HEK293 (cell line): ENCODE data around the gene PLA2G4A.

- PRO-cap = no peak
- RRBS, 2 experiments = no CpG with 5 or more reads among the region's 15 CpGs
Measured at GRCh38 chr1:184191126-184191795, 139.7 kb downstream of the TSEN15 start.

DNA sequence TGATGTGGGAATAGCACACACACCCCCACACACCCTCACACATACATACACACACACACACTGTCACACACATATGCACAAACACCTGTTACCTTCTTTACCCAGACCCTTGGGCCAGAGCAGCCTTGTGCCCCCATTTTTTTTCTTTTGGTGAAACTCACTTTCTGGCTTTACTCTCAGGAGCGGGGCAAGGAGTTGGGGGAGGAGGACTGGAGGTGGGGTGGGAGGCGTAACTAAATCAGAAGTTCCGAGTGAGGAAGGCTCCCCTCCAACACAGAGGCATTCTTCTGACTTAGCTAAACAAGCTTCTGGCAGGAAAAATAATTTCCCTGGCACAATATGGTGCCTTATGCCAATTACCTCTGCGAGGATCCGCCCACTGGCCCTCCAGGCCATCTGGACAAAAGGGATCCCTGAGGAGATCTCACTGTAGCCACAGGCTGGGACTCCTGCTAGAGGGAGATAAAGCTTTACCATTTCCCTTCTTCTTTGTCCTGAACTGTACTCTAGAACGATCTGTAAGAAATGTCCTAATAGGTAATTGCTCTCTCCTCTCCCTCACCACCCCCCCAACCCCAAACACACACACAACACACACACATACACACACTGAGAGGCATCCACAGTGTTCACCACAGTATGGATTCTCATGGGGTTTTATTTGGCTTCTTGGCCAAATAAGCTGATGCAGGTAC, 168.8 kb downstream of the C1orf21 start:
- PRO-cap = no peak
- RRBS, 2 experiments = no CpG with 5 or more reads among the region's 6 CpGs

DNA sequence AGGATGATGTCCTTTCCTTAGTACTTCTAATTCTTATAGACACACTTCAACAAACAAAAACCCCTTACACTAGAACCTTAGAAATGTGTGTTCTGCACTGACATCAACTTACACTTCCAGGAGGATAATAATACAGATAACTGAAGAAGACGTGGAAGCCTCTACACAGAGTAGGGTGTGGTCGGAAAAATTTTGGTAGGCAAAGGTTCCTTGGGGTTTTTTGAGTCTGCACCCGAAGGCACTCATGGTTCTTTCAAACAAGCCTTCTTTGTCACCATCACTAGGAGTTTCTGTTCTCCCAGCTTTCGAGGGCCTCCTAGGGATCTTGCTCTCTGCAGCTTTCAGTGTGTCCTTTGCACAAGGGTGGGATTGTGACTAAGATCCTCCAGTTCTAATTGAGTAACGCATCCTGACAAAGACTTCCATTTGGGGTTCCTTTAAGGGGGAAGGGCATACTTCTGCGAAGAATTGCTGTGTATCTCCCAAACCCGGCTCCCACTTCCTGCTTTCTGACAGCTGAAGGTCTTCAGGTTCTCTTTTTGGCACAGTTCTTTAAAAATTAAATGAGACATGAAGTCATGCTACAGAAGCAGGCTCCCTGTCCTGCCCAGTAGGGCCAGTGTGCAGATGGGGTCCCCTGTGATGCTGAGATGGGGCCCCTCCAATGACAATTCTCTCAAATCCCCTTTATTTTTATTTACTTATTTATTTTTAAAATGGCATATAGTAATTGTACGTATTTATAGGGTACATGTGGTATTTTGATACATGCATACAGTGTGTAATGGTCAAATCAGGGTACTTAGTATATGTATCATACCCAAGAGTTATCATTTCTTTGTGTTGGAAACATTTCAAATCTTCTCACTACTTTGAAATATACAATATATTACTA, 139.3 kb downstream of the EDEM3 start:
- PRO-cap = no peak
- RRBS, 2 experiments = no CpG with 5 or more reads among the region's 8 CpGs

- PRO-cap = no peak
- RRBS, 2 experiments = no CpG with 5 or more reads among the region's 10 CpGs
Measured at GRCh38 chr1:184626503-184627394, 127.9 kb downstream of the EDEM3 start.

DNA sequence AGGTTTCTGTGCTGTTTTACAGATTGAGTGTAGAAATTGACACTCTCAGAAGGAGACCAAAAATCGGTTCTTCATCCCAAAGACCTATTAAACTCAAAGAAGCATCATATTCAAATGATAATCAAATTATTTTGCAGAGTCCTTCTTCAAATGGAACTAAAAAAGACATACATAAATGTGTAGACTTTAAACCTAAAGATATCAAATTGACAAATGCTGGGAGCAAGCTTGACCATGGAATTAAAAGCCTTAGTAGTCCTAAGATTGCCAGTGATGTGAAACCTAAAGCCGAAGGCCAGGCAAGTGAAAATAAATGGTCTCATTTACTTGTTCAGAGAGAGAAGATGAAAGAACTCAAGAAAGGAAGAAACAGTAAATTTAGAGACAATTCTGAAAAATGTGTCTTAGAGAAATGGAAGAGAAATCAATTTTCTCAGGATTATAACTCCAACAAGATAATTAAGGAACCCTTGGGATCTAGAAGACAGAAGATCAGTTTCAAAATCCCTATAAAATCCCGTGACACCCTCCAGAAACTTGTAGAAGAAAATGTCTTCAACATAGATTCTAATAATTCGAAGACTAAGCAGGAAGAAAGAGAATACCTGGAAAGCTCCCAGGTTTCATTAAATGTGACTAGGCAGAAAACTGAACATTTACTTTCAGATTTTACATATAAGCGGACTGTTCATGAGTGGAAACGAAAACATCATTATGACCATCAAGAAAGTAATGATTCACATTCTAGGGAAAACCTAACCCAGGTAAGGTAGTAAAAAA, 17.6 kb downstream of the SWT1 start:
- PRO-cap = no peak
- RRBS, 2 experiments = no CpG with 5 or more reads among the region's 6 CpGs

DNA sequence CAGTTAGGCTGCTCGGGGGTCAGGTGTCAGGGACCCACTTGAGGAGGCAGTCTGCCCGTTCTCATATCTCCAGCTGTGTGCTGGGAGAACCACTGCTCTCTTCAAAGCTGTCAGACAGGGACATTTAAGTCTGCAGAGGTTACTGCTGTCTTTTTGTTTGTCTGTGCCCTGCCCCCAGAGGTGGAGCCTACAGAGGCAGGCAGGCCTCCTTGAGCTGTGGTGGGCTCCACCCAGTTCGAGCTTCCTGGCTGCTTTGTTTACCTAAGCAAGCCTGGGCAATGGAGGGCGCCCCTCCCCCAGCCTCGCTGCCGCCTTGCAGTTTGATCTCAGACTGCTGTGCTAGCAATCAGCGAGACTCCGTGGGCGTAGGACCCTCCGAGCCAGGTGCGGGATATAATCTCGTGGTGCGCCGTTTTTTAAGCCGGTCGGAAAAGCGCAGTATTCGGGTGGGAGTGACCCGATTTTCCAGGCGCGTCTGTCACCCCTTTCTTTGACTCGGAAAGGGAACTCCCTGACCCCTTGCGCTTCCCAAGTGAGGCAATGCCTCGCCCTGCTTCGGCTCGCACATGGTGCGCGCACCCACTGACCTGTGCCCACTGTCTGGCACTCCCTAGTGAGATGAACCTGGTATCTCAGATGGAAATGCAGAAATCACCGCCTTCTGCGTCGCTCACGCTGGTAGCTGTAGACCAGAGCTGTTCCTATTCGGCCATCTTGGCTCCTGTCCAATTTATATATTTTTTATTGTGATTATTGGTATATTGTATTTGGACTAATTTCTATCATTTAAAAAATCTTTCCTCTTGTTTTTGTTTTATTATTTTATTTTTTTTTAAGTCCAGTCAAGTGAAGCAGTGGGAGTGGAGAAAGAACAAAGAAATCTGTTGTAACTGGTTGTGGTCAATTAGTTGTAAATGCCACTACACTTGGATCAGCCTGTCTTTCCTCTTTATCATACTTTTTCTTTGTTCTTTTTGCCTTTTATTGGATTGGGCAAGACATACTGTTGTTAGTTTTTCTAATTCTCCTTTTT, 59.6 kb downstream of the IVNS1ABP start:
- PRO-cap = unidirectional peak, plus-strand start at position 441 of the sequence; bidirectional peak, plus-strand start at position 553 of the sequence, minus-strand start at position 477 of the sequence; bidirectional peak, plus-strand start at position 907 of the sequence, minus-strand start at position 736 of the sequence
- RRBS, 2 experiments = no CpG with 5 or more reads among the region's 33 CpGs

- PRO-cap = no peak
- RRBS, 2 experiments = no CpG with 5 or more reads among the region's 1 CpG
Measured at GRCh38 chr1:185303147-185303772, 13.8 kb downstream of the IVNS1ABP start.

GRCh38 chr1:185412500-185413232, 95.6 kb upstream of the IVNS1ABP start:
- PRO-cap = no peak
- RRBS, 2 experiments = no CpG with 5 or more reads among the region's 7 CpGs

DNA sequence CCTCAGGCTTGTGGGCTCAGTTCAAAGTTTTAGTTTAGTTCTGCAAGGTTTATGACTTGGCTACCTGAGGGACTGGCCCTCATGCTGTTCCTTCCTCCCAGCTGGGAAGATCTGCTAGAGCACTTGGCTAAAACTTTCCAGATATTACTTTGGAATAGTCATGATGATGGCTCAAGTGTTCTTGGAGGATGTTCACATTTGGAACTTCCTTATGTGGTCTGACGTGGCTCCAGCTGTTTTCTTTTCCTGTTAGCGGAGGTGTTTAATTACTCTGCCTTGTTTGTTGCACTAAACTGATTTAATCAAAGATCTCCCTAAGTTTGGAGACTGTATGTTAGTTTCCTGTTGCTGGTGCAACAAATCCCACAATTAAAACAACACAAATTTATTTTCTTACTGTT, 110.3 kb upstream of the IVNS1ABP start:
- PRO-cap = no peak
- RRBS, 2 experiments = no CpG with 5 or more reads among the region's 2 CpGs

DNA sequence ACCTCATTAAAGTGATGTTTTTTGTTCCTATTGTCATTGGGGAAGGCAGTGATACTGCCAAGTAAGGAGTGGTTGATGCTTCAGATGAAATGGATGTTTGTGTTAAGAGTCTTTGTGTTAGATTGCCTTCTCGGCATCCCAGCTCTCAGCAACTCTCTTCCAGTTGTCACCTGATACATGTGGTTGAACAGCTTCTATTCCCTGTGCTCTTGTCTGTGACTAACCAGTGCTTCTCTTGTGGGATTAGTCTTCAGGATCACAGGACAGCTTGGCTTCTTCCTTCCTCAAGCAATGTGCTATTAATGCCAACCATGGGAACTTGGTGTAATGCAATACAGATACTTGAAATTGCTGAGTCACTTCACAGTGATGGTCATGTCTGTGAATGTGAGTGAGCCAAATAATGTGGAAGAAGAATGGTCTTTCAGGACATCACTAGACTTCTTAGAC, 167.0 kb upstream of the IVNS1ABP start:
- PRO-cap = no peak
- RRBS, 2 experiments = no CpG with 5 or more reads among the region's 1 CpG

DNA sequence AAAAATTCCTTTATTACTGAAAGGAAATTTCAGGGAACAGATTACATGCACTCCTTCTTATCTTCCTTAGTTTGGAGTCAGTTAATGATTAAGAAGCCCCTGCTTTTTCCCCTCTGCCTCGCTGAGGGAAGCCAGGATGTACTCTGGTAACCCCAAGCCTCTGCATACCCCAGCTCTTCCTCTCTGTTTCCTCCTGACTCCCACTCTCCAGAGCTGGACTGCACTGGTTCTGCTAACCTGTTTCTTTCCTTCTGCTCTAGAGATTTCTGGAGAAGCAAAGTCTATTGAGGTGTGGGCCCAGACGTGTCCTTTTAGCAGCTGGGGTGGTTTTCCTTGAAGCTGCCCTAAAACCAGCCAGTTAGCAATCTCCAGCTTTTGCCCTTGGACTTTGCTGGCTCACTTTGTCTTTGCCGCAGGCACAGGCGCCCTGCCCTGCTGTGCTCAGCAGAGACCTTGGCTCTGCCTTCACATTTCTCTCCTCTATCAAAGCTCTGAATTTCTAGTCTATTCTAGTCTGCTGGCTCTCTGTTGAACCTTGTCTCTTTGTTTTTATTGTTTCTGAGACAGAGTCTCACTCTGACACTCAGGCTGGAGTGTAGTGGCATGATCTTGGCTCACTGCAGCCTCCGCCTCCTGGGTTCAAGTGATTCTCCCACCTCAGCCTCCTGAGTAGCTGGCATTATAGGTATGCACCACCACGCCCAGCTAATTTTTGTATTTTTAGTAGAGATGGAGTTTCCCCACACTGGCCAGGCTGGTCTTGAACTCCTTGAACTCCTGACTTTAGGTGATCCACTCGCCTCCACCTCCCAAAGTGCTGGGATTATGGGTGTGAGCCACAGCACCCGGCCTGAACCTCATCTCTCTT, 171.9 kb upstream of the IVNS1ABP start:
- PRO-cap = no peak
- RRBS, 2 experiments = no CpG with 5 or more reads among the region's 8 CpGs

DNA sequence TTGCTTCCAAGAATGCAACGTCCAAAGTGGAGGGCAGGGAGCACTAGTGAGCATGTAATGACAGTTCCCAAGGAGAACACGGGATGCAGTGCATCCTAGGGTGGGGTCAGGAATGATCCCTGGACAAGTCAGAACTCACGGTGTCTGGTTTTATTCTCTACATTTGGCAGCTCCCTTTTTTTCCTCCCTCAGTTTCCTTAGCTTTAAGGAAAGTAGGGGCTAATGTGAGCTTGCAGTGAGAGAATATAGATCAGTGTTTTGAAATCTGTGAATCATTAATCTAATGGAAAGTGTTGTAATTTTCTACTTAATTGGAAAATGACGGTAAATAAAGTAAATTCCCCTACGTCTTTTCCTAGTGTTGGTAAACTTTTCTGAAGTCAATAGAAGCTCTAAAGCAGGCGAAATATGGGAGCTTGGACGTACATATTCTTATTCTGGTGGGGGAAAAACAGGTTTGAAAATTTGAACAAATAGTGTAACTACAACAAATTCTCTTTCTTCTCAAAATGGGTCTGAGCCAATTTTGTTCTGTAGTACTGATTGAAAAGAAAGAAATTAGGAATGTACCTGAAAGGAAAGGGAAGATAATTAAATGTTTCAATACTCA, 14.9 kb upstream of the HMCN1 start:
- PRO-cap = no peak
- RRBS, 2 experiments = no CpG with 5 or more reads among the region's 7 CpGs

DNA sequence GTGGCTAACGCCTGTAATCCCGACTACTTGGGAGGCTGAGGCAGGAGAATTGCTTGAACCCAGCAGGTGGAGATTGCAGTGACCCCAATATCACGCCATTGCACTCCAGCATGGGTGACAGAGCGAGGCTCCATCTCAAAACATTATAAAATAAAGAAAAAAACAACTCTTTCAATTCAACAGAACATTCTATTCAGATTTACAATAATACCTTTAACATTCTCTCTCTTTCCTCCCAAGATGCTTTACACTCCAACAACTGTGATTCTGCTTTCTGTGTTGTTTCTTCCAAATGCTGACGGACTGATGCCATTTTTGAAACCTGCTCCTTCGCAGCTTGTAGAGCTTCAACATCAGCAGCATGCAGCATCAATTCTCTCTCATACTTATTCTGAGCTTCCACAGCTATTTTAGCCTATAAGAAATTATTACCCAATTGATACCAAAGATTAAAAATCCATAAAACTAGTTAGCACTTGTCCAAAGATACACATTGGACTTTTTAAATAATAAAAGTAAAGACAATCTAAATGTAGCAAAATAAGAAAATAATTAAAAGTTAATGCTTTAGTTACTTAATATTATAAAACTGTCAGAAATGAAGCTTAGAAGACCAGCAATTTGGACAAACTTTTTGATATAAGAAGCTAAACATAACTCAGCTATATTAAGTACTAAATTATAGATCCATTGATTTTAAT, 30.7 kb downstream of the TPR start:
- PRO-cap = no peak
- RRBS, 2 experiments = no CpG with 5 or more reads among the region's 6 CpGs

GRCh38 chr1:186828638-186829170, at the start of gene PLA2G4A:
Gene PLA2G4A, plus strand, starts transcription at chr1:186828949.
- PRO-cap = unidirectional peak, plus-strand start at chr1:186828990
- RRBS, 2 experiments = no CpG with 5 or more reads among the region's 9 CpGs

GRCh38 chr1:190474261-190475014, 3.2 kb downstream of the BRINP3 start:
- PRO-cap = no peak
- RRBS, 2 experiments = 0% methylated on average over 2 of the region's 13 CpGs; no CpG with 5 or more reads in 1 of the 2 experiments

- PRO-cap = no peak
- RRBS, 2 experiments = no CpG with 5 or more reads among the region's 1 CpG
Measured at GRCh38 chr1:191823691-191824237, 334.5 kb upstream of the RGS18 start.

DNA sequence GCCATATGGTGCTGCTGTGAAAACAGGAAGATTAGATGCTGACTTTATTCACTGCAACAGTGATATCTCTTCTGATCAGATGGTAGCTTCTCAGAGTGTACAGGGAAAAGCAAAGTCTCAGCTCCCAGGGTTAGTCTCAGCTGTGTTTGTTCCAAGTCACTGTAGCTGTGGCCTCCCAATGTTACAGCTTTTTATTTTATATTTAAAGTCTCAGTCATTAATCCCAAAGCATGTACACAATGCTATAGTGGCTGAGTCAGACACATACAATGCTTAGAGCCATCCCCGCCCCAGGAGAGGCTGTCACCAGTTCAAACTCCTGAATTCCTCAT, 42.7 kb upstream of the RGS2 start:
- PRO-cap = no peak
- RRBS, 2 experiments = no CpG with 5 or more reads among the region's 1 CpG

DNA sequence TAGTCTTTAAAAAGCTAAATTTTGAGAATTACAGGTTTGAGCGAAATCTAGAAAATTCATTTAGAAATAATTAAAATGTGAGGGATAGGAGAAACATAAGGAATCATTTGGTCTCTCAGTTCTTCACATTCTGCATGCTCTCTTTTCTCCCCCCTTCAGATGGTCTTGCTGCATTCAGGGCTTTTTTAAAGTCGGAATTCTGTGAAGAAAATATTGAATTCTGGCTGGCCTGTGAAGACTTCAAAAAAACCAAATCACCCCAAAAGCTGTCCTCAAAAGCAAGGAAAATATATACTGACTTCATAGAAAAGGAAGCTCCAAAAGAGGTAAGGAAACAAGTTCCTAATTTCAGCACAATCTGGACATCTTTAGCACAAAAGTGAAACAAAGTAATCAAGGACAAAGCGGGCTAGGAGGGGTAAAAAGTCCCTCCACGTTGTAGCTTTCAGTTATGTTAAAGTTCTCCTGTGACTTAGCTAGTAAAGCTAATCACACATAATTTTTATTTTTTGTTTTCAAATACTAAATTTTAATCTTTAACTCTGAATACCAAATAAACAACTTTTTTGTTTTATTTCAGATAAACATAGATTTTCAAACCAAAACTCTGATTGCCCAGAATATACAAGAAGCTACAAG, 2.1 kb downstream of the RGS2 start:
- PRO-cap = no peak
- RRBS, 2 experiments = no CpG with 5 or more reads among the region's 4 CpGs

- PRO-cap = no peak
- RRBS, 2 experiments = no CpG with 5 or more reads among the region's 16 CpGs
Measured at GRCh38 chr1:192895258-192895824, 86.5 kb downstream of the RGS2 start.

DNA sequence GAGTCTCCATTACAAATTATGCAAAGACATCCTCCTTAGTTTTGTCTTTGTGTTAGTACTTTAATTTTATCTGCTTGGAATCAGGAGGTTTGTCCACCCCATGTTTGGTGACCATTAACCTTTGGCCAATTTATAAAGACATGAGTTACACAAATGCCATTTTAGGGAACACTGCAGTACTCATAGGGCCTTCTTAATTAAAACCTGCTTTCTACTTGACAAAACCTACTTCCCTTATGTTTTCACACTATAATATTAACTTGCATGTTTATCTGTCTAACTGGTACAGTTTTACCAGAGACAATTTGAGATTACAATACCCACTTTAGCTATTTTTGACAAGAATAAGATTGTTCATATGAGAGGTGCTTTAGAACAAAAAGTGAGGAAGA, 7.8 kb upstream of the CDC73 start:
- PRO-cap = no peak